ENCODE results near the genes DOCK10, RHBDD1, SCYGR5 and SCYGR7.

DNA sequence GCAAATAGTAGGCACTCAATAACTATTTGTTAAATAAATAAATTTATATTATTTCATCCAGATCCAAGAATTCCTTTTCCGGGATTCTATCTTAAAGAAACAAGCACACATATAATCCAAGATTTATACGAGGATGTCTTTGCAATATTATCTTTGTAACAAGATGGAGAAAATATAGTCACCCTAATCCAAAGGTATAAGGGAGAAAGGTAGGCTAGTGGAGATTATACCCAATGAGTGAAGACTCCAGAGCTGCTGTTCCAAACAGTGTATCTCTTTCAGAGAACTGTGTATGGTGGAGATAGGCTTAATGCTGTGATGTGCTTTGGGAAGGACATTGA, 106.5 kb downstream of the DOCK10 start:
- PRO-cap: no peak

DNA sequence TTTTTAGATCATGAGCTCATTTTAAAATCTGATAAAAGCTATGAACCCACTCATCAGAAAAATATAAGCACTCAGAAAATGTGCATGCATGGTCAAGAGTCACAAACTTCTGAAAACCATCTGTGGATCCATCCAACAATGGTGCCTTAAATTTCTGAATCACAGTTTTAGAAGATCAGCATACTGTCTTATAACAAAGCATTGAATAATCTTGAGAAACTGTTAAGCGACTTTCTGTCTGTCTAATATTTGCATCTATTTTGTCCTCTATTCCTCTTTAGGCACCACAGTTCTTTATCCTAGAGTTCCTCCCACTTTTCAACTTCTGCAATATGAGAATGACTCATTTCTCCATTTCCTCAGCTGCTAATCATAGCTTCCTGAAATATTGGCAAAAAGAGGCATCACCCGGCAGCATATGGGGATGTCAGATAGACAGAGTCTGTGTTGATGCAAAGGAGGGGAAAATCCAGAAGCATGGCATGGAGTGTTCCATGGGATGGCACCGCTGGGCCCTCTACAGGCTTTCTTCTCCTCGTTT, 93.6 kb downstream of the DOCK10 start:
- PRO-cap: no peak

GRCh38 chr2:225041928-225042912, at the start of gene DOCK10:
Gene DOCK10, minus strand, starts transcription at chr2:225042468.
- PRO-cap: no peak

GRCh38 chr2:225361481-225361914, 38.0 kb upstream of the NYAP2 start:
- PRO-cap: no peak

DNA sequence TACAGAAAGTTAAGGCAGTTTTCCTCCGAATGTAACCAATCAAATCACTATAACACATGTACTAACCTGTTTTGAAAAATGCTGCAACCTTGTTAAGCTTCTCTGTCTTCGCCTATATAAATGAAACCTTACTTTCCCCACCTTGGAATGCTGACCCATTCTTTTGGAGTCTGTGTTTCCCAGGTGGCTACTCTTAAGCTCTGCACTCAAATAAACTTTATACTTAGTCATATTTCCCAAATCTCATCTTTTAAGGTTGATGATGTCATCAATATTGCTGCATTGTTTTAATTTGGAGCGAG, 662.3 kb downstream of the IRS1 start:
- PRO-cap: no peak

- PRO-cap: no peak
Measured at GRCh38 chr2:226168353-226168985, 631.2 kb downstream of the IRS1 start.

- PRO-cap: no peak
Measured at GRCh38 chr2:226207612-226208184, 591.9 kb downstream of the IRS1 start.

DNA sequence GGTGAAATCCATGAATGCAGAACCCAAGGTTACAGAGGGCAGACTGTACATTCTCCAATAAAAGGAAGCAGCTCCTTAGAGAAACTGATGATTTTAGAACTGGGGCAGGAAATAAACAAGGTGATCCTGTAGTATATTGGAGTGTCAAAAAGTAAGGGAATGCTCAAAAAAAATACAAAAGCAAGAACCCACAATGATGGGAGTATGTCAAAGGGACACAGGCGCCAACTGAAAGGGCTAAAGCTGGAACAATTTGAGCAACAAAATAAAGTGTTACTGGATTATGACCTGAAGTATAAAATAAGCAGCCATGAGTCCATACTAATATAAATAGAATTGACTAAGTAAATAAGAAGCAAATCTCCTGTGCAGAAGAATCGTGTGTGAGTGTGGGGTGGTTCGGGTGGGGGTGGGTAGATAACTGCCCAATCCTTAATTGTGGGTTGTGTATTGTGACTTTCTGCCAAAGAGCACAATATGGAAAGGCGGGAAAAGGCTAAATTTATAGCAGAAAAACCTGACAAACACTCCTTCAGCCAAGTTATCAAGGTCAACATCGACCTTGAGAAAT, 23.6 kb downstream of the IRS1 start:
- PRO-cap: no peak

DNA sequence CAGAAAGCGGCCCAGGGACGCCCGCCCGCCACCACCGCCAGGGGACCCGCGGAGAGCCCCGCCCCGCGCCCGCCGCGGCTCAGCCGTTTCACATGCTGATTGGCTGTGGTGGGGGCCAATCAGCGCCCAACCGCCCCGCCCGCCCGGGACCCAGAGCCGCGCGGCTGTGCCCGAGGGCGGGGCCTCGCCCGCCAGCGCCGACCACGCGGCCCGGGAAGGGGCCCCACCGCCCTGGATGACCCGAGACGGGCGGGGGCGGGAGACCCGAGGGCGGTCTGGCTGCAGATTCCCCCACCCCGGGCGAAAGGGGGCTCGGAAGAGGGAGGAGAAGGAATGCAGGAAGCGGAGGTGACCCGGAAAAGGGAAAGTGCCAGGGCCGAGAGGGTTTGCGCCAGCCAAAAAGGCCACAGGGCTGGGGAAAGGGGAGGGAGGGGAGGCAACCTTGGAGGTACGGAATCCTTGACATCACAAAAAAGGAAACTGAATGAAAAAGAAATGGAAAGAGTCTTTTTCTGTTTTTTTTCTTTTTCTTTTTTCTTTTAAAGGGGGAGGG, 7.9 kb downstream of the IRS1 start:
- PRO-cap: bidirectional peak, plus-strand start at position 153 of the sequence, minus-strand start at position 50 of the sequence

GRCh38 chr2:226835245-226836236, at the start of gene RHBDD1:
Gene RHBDD1, plus strand, starts transcription at chr2:226836054.
- PRO-cap: bidirectional peak, plus-strand start at chr2:226836103, minus-strand start at chr2:226835943

DNA sequence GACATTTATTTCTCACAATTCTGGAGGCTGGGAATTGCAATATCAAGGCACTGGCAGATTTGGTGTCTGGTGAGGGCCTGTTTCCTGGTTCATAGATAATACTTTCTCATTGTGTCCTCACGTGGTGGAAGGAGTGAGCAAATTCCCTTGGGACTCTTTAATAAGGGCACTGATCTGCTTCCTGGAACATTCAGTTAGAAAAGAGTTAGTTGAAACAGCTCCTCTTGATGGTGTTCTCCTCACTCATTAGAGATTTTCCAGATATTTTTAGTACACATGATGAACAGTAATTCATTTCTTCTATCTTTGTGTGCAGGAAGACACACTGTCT, 22.4 kb downstream of the COL4A3 start:
- PRO-cap: no peak

DNA sequence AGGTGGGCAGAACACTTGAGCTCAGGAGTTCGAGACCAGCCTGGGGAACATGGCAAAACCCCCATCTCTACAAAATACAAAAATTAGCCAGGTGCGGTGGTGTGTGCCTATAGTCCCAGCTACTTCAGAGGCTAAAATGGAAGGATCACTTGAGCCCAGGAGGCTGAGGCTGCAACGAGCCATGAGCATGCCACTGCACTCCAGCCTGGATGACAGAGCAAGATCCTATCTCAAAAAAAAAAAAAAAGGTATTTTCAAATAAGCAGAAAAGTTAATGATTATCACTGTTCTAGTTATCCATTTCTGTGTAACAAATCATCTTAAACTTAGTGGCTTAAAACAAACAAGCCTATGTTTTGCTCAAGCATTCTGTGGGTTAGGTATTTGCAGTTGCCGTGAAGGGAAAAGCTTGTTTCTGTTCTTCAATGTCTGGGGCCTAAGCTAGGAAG, 13.9 kb downstream of the MFF start:
- PRO-cap: no peak

- PRO-cap: bidirectional peak, plus-strand start at chr2:227406488, minus-strand start at chr2:227406196
Measured at GRCh38 chr2:227406352-227406686, 18.6 kb upstream of the SCYGR1 start.

DNA sequence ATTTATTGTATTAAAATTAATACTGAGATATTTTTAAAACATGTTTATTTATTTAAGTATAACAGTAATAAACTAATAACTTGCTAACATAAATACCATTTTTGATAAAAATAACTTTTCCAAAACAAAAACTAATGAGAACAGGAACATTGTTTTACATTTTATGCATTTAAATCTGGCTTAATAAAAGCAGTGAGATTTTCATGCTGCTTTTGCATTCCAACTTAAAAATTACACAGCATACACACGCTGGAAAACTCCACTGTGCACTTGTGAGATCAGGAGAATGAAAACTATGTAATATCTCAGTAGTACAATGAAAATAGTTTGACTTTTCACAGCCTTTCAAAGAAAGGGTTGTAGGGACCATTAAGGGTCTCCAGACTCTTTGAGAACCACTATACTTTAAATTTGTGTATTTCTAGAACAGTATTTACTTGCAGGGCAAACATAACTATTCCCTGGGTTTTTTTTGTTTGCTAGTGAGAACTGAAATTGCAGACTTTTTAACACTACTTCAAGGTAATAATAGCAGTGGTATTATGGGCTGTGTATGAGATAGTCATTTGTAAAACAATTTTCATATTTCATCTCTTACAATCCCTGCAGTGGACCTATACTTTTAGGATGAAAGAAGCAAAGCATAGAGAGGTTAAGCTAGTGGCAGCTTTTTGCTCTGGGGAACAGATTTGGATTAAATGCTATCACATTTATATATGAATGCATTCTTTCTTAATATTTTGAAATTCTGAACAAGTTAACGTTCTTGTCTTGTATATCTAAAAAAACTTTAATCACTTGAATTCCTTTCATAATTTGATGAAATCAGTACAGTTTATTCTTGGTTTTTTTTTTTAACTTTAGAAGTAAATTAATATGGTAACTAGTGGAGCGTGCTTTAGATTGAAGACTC, 40.9 kb upstream of the SCYGR2 start:
- PRO-cap: no peak

GRCh38 chr2:227666632-227666831, at the start of gene SCYGR5:
Gene SCYGR5, plus strand, starts transcription at chr2:227666804.
- PRO-cap: no peak

- PRO-cap: no peak
Measured at GRCh38 chr2:227728041-227728426, at the start of gene SCYGR7. Gene SCYGR7, plus strand, starts transcription at chr2:227728335.

DNA sequence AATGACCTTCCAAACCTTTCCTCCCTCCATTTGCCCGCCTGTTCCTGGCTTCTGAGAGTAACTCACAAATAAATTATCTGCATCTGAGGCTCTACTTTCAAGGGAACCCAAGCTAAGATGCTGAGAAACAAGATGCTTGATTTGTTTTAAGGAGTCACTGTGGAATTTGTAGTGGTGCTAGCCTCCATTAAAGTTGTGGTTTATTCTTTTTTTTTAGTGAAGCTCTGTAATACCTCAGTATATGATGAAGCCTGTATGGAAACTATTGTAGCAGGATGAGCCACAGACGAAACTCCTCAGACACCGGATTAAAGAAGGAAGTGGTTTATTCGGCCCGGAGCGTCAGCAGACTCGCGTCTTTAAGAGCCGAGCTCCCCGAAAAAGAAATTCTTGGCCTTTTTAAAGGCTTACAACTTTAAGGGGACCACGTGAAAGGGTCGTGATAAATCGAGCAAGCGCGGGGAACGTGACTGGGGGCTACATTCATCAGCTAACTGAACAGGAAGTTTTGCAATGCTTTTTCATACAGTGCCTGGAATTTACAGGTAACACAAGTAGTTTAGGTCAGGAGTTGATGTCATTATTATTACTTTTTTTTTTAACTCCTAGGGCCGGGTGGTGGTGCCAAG, 8.1 kb upstream of the CCL20 start:
- PRO-cap: unidirectional peak, plus-strand start at position 328 of the sequence

GRCh38 chr2:228768859-228769379, 502.2 kb downstream of the PID1 start:
- PRO-cap: no peak

DNA sequence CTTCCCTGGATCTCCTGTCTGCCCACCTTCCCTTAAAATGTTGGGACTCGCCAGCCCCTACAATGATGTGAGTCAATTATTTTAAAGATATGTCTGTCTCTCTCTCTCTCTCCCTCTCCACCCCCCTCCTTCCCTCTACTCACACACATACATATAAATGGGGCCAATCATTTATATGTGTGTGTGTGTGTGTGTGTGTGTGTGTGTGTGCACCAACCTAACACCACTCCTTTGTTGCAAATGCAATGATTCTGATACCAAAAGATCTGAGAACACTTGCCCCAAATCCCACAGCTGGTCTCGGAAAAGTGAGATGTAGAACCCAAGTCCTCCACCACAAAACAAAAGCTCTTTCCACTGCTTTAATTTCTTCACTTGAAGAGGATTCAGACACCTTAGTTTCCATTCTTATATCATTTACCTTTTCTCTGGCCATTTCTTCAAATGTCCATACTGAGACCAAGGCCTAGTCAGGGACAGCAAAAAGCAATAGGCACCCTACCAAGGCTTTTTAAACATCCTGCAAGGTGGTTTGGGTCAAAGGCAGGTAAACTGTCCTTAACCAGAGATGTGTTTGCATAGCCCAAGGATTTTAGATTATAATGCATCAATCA, 235.6 kb downstream of the PID1 start:
- PRO-cap: no peak

- PRO-cap: no peak
Measured at GRCh38 chr2:229183616-229183938, 87.5 kb downstream of the PID1 start.

All from A673 (cell line).